ENCODE measurements around a stretch of chr5.

DNA sequence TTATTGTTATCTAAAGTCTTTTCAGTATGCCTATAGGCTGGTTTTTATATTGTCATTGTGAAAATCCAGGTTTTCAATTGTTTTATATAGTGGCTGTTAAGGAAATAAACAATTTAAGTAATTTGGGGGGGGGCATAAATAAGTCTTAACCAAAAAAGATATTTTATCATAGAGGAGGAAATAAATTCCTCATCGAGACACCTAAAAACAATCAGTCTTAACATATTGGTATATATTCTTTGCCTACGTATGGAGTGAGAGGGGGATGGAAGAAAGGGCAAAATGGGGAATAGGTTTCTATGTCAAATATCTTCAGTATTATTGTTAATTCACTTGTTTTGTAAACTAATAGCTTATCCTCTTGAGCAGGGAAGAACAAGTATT is 53.7 kb downstream of the JMY start:
- PRO-cap, result no peak
CAGE:
- cytosol, long polyA plus RNA, result no peak
- long polyA plus RNA, result no peak
- nucleus, long polyA plus RNA, result no peak

GRCh38 chr5:79290036-79290328 is 54.1 kb downstream of the JMY start:
- PRO-cap, result no peak
CAGE:
- cytosol, long polyA plus RNA, result no peak
- long polyA plus RNA, result no peak
- nucleus, long polyA plus RNA, result no peak

DNA sequence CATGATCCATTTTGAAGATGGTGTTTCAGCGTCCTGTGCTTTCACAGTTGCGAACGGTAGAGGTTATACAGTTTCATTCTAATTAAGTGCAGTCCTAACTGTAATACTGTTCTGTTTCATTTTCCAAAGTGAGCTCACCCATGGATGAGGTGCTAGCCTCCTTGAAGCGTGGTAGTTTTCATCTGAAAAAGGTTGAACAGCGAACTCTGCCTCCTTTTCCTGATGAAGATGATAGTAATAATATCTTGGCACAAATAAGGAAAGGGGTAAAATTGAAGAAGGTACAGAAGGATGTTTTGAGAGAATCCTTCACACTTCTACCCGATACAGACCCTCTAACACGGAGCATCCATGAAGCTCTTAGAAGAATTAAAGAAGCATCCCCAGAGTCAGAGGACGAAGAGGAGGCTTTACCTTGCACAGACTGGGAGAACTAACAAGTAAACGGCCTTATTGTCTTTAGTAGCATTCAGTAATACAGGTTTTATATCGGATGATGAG is 80.0 kb downstream of the JMY start:
- PRO-cap, result no peak
CAGE:
- cytosol, long polyA plus RNA, result no peak
- long polyA plus RNA, result no peak
- nucleus, long polyA plus RNA, result no peak

DNA sequence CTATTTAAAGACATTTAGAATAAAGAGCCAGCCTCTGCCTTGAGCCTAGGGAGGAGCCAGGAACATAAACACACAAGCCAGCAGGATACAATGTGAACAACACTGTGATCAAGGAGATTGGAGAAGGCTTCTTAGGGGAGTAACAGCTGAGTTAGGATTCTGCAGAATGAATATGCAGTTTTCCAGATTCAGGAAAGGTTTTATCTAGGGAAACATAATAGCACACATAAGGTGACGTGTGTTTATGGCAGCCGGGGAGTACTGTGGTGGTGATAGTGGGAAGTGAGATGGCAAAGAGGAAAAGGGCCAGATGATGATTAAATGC is 33.2 kb upstream of the HOMER1 start:
- PRO-cap, result no peak
CAGE:
- cytosol, long polyA plus RNA, result no peak
- long polyA plus RNA, result no peak
- nucleus, long polyA plus RNA, result no peak

- PRO-cap, result no peak
CAGE:
- cytosol, long polyA plus RNA, result no peak
- long polyA plus RNA, result no peak
- nucleus, long polyA plus RNA, result no peak
Observed at GRCh38 chr5:79548071-79548409, 34.1 kb upstream of the HOMER1 start.

DNA sequence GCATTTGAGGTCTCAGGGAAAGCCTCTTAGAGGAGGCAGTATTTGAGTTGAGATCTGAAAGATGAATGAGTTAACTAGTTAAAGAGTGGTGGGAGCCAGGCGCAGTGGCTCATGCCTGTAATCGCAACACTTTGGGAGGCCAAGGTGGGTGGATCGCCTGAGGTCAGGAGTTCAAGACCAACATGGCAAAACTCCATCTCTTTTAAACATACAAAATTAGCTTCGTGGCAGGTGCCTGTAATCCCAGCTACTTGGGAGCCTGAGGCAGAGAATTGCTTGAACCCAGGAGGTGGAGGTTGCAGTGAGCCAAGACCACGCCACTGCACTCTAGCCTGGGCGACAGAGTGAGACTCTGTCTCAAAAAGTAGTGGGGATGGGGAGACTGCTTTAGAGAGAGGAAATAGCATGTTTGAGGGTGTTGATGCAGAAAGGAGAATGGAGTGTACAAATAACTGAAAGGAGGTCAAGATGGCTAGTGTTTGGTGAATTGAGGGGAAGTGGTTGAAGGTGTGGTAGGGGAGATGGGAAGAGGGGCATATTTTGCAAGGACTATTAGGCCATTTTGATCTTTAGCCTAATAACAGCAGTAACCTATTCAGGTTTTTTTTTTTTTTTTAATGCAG is 18.1 kb downstream of the TENT2 start:
- PRO-cap, result no peak
CAGE:
- cytosol, long polyA plus RNA, result no peak
- long polyA plus RNA, result no peak
- nucleus, long polyA plus RNA, result start-site peak on the plus strand centred at position 464 of the sequence, 186 bp wide, 72 and 194 reads in 2 replicates

GRCh38 chr5:79663272-79663981 is 26.2 kb upstream of the CMYA5 start:
- PRO-cap, result no peak
CAGE:
- cytosol, long polyA plus RNA, result no peak
- long polyA plus RNA, result no peak
- nucleus, long polyA plus RNA, result no peak

DNA sequence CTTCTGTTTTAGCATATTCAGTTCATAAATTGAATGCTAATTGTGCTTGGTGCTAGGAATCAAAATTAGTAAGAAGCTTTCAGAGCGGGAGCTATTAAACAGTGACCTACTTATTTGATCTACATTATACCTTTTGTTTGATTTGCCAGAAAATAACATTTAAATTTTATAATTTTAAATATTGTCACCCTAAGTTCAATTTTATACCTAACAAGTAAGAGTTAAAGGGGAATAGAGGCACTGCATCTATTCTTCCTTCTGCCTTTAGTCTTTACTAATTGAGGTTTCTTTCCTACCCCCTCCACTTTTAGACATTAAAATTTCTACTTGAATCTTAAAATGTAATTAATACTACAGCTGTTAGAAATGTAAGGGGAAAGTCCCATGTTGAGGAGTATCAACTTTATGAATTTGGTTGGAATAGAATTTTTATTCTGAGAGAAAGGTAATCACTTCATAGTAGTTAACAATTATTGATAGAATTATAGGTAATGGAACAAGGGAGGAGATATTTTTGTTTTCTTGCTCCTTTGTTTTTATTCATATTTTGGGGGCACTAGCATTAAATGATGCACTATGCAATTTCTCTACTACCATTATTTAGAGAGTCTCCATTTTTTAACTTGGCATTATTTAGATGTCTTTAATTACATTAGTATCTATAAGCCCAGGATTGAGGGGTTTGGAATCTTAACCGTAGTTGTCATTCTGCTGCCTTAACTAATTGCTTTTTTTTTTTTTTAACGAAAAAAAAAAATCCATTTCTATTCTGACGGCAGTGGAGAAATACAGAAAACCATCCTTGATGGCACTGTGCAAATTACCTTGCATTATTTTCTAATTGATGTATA is 22.2 kb upstream of the CMYA5 start:
- PRO-cap, result no peak
CAGE:
- cytosol, long polyA plus RNA, result no peak
- long polyA plus RNA, result no peak
- nucleus, long polyA plus RNA, result no peak

DNA sequence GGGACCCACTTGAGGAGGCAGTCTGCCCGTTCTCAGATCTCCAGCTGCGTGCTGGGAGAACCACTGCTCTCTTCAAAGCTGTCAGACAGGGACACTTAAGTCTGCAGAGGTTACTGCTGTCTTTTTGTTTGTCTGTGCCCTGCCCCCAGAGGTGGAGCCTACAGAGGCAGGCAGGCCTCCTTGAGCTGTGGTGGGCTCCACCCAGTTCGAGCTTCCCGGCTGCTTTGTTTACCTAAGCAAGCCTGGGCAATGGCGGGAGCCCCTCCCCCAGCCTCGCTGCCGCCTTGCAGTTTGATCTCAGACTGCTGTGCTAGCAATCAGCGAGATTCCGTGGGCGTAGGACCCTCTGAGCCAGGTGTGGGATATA is 94.6 kb downstream of the CMYA5 start:
- PRO-cap, result no peak
CAGE:
- cytosol, long polyA plus RNA, result no peak
- long polyA plus RNA, result no peak
- nucleus, long polyA plus RNA, result no peak

DNA sequence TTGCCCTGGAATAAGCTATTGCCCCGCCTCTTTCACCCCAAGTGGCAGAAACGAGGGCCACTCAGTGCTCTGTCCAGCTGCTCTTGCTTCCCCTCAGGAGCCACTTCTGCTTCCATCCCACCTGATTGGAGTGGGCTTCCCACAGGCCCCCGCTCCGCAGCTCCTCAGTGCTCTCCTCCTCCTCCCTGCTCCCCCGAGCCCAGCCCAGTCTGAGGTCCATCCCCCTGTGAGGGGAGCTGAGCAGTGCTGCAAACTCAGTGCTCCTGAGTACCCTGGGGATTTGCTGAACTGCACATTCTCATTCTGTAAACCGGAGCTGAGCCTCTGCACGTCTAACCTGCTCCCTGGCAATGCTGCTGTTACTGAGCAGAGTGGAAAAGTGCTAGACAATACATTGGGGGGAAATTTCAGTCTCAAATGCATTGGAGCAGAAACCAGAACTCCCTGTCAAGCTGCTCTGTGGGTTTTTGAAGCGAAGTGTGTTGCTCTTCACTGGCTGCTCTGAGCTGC is 74.9 kb downstream of the THBS4 start:
- PRO-cap, result no peak
CAGE:
- cytosol, long polyA plus RNA, result no peak
- long polyA plus RNA, result no peak
- nucleus, long polyA plus RNA, result no peak

DNA sequence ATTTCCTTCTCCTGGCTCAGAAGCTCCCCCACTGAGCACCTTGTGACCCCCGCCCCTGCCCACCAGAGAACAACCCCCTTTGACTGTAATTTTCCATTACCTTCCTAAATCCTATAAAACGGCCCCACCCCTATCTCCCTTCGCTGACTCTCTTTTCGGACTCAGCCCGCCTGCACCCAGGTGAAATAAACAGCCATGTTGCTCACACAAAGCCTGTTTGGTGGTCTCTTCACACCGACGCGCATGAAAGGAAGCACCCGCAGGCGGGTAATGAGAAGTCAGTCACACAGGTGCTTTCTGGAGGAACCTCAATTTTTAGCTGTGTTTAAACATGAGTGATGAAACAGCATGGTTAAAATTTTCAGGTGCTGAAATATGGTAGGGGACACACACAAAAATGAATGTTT is 72.2 kb downstream of the SERINC5 start:
- PRO-cap, result no peak
CAGE:
- cytosol, long polyA plus RNA, result no peak
- long polyA plus RNA, result no peak
- nucleus, long polyA plus RNA, result no peak

DNA sequence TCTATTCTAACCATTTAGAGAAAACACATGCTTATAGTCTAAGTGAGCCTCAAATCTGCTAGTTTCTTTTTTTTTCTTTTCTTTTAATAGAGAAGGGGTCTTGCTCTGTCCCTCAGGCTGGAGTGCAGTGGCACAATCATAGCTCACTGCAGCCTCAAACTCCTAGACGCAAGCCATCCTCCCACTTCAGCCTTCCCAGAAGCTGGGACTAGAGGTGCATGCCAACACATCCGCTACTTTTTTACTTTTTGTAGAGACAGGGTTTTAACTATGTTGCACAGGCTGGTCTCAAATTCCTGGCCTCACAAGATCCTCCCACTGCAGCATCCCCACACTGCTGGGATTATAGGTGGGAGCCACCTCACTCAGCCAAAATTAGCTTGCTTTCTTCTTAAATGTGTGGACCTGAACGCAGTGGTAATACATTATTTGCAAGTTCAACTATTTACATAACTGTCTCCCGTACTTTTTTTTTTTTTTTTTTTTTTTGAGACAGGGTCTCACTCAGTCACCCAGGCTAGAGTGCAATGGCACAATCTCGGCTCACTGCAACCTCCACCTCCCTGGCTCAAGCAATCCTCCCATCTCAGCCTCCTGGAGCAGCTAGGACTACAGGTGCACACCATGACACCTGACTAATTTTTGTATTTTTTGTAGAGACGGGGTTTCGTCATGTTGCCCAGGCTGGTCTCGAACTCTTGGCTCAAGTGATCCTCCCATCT is 66.0 kb downstream of the SERINC5 start:
- PRO-cap, result no peak
CAGE:
- cytosol, long polyA plus RNA, result no peak
- long polyA plus RNA, result no peak
- nucleus, long polyA plus RNA, result no peak

GRCh38 chr5:80190830-80191480 is 64.9 kb downstream of the SERINC5 start:
- PRO-cap, result no peak
CAGE:
- cytosol, long polyA plus RNA, result no peak
- long polyA plus RNA, result no peak
- nucleus, long polyA plus RNA, result no peak

DNA sequence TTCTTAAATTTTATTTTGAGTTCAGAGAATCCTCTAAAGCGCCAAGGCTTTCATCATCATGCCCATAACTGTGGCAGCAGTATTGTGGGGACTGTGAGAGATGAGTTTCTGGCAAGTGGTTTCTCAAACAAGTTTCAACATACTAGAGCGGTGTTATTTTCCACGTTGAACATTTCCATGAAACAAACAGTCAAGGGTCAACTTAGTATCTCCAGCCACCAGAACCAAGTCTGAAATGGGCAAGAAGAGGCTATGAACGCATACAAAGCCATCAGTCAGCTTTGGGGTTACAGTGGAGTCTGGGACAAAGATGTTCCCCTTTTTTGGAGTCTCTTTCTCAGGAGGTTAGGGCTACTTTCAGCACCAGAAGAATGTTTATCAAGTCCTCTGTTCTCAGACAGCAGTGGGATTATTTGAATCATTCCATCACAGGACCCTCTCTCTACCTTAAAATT is 40.3 kb downstream of the SERINC5 start:
- PRO-cap, result no peak
CAGE:
- cytosol, long polyA plus RNA, result no peak
- long polyA plus RNA, result no peak
- nucleus, long polyA plus RNA, result no peak

GRCh38 chr5:80399350-80399988 is 8.4 kb upstream of the ZFYVE16 start:
- PRO-cap, result no peak
CAGE:
- cytosol, long polyA plus RNA, result no peak
- long polyA plus RNA, result no peak
- nucleus, long polyA plus RNA, result no peak

- PRO-cap, result unidirectional peak, minus-strand start at chr5:80408704
CAGE:
- cytosol, long polyA plus RNA, result no peak
- long polyA plus RNA, result no peak
- nucleus, long polyA plus RNA, result no peak
Observed at GRCh38 chr5:80408151-80408930, 477 bp downstream of the ZFYVE16 start.

DNA sequence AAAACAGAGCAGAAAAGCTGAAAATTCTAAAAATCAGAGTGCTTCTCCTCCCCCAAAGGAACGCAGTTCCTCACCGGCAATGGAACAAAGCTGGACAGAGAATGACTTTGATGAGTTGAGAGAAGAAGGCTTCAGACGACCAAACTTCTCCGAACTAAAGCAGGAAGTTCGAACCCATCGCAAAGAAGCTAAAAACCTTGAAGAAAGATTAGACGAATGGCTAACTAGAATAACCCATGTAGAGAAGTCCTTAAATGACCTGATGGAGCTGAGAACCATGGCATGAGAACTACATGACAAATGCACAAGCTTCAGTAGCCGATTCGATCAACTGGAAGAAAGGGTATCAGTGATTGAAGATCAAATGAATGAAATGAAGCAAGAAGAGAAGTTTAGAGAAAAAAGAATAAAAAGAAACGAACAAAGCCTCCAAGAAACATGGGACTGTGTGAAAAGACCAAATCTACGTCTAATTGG is 20.7 kb downstream of the ZFYVE16 start:
- PRO-cap, result no peak
CAGE:
- cytosol, long polyA plus RNA, result no peak
- long polyA plus RNA, result no peak
- nucleus, long polyA plus RNA, result no peak

DNA sequence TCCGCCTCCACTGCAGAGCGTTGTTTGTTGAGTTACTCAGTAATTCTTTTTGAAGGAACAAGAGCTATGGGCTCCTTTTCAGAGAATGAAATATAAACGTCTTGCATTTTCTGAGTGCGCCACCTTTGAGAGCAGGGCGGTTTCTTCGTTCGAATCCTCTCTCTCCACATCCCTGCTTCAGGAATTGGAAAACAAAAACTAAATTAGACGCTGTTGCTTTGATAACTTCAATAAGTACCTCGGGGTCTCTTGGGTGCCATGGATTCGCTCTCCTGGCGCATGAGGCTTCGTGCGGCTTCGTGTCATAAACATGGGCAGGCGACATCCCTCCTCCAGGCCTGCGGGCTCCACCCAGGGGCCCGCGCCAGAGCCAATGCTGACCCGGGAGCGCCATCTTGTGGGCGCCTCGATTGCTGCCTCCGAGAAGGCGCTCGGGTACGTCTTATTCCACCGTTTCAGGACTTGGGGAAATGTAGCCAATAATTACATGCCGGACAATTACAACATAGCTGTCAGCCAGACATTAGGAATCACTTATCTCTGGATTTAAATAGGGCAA is 38.2 kb upstream of the CKMT2 start:
- PRO-cap, result no peak
CAGE:
- cytosol, long polyA plus RNA, result no peak
- long polyA plus RNA, result no peak
- nucleus, long polyA plus RNA, result no peak

GRCh38 chr5:81232419-81233053 is 586 bp upstream of the CKMT2 start:
- PRO-cap, result no peak
CAGE:
- cytosol, long polyA plus RNA, result no peak
- long polyA plus RNA, result no peak
- nucleus, long polyA plus RNA, result no peak

DNA sequence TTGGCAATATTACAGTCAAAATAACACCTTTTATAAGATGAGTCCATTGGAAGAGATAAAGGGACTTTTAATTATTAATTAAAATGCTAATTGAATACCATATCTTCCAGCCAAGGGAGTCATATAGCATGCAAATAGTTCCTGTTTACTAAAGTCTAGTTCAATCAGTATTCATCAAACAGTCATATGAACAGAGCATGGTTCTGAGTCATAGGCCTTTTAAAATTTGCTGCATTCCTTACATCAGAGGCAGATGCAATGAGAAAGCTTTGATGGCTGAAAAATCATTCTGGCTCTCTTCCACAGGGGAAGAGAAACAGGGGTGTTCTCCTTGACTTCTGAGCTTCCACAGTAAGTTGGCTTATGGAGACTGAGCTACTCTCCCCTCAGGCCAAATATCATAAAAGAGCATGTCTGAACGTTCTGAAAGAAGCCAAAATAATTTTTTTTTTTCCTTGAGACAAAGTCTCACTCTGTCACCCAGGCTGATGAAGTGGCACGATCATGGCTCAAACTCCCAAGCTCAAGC is 32.6 kb upstream of the ZCCHC9 start:
- PRO-cap, result no peak
CAGE:
- cytosol, long polyA plus RNA, result no peak
- long polyA plus RNA, result no peak
- nucleus, long polyA plus RNA, result no peak